ENCODE measurements around a stretch of chr14.

DNA sequence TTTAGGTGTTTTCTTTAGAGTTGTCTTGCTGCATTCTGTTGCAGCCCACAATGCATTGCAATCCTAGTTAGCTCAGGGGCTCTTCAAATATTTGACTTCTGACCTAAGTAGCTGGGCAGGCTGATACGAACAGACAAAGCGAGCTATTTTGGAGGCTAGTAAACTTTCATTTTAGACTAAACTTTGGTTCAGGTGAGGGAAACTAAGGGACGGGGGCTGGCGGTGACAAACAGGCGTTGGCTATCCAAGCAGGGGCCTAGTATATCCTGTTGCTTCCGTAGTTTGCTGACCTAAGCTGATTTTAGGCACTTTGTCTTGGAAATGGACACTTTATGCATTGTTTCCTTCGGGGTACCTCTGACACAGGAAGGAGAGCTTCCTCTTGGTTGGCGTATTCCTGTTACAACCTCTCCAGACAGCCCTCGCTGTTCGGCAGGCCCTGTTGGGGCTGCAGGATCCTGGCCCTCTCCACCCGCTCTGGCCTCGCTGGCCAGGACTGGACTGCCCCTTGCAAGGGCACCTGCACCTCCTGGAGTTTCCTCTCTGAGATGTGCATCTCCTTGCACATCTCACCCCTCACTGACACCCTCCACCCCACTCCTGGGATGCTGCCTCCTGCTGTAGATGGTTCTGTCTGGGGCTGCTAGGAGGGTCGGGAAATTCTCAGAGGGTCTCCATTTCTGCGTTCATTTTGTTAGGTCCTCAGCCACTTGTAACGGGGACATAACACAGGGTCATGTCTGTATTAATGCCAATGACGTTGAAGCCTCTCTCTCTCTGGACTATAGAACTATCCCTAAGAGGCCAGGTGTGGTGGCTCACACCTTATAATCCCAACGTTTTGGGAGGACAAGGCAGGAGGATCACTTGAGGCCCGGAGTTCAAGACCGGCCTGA is 14.4 kb downstream of the SIVA1 start:
- PRO-cap = no peak
- CAGE, long polyA plus RNA = no peak

- PRO-cap = no peak
- CAGE, long polyA plus RNA = no peak
Measured at GRCh38 chr14:104772699-104773296, 19.9 kb downstream of the SIVA1 start.

DNA sequence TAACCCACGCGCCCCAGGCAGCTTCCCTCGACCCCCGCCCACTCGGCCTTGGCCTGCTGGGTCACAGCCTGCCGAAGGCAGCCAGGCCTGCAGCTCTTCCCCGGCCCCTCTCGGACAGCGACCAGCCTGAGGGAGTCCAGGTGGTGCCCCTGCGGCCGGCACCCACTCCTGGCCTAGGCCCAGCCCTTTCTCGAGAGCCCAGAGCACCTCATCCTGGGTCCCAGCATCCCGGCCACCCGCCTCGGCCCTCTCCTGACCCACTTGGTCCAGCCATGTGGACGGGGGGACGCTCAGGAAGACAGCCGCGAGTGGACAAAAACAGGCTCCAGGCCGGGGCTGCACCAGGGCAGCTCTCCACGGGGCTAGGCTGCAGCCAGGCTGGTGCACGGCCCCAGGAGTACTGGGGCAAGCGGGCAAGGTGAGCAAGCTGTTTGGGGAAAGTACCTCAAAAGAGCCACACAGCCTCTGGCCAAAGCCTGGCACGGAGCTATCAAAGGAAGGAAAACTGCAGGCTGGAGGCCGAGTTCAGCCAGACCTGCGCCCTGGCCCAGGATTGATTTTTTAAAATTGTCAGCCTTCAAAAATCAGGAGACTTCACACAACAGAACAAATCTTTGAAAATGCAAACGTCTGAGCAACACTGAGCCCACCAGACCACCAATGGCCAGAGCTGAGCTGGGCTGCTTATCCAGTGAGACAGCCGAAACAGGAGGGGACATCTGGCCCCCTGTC is 6.4 kb downstream of the AKT1 start:
- PRO-cap = no peak
- CAGE, long polyA plus RNA = no peak

DNA sequence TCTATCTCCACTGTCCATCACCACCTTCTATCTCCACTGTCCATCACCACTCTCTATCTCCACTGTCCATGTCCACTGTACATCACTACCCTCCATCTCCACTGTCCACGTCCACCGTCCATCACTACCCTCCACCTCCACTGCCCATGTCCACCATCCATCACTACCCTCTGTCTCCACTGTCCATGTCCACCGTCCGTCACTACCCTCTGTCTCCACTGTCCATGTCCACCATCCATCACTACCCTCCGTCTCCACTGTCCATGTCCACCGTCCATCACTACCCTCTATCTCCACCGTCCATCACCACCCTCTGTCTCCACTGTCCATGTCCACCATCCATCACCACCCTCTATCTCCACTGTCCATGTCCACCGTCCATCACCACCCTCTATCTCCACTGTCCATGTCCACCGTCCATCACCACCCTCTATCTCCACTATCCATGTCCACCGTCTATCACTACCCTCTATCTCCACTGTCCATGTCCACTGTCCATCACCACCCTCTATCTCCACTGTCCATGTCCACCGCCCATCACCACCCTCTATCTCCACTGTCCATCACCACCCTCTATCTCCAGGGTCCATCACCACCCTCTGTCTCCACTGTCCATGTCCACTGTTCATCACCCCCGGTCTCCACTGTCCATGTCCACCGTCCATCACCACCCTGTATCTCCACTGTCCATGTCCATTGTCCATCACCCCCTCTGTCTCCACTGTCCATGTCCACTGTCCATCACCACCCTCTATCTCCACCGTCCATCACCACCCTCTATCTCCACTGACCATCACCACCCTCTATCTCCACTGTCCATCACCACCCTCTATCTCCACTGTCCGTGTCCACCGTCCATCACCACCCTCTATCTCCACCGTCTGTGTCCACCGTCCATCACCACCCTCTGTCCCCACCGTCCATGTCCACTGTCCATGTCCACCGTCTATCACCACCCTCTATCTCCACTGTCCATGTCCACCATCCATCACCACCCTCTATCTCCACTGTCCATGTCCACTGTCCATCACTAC is 3.7 kb upstream of the CEP170B start:
- PRO-cap = no peak
- CAGE, long polyA plus RNA = no peak

DNA sequence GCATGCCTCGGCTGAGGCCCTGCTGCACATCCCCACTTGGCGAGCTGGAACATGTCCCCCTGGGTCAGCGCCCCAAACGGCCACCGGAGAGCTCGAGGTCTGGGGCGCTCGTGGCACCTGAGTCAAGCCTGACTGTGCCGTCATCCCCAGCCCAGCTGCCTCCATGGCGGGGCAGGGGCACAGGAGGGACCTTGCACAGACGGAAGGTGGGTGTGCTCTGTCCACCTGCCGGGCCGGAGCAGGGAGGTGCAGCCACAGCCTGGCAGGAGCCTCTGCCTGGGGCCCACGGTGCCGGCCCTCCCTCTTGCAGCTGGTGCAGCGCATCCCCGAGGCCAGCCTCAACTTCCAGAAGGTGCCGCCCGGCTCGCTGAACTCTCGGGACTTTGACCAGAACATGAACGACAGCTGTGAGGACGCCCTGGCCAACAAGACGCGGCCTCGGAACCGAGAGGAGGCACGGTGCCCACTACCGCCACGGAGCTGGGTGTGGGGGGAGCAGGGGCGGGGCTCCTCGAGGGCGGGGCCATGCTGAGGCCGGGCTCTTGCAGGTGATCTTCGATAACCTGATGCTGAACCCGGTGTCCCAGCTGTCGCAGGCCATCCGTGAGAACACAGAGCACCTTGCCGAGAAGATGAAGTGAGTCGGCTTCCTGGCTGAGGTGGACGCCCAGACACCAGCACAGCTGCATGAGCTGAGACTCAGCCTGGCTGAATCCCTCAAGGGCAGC is 28.3 kb downstream of the CEP170B start:
- PRO-cap = no peak
- CAGE, long polyA plus RNA = no peak

DNA sequence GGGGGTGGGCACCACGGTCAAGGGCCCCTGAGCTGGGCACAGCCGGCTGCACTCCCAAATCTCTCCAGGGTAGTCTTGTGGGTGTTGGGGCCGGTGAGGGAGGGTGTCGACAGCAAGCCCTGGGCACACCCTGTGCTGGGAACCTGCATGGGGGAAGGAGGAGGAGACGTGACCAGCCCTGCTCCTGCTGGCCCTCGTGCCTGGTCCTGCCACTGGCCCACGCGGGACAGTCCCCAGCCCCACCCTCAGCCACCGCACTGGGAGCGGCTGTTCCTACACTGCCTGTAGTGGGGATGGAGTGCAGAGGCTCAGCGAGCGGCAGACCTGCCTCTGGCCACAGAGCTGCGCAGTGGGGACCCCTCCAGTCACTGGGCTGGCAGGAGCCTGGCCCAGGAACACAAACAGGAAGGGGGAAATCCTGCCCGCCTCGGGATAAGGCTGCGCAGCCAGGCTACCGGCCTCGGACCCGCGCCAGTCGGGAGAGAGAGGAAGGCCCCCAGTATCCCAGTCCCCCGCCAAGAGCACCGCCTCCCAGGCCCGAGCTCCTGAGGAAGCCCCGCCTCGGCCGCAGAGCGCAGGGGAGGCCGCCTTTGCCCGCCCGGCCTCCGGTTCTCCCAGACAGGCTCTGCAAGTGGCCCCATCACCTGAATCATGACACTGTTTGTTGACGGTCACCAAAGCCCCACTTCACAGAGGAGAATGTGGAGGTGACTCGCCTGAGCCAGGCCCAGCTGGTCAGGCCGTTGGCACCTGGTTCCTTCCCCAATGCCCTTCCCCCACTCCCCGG is 10.6 kb downstream of the AHNAK2 start:
- PRO-cap = no peak
- CAGE, long polyA plus RNA = no peak

- PRO-cap = bidirectional peak, plus-strand start at chr14:105020491, minus-strand start at chr14:105020428
- CAGE, long polyA plus RNA = no peak
Measured at GRCh38 chr14:105019782-105020735, 824 bp downstream of the CDCA4 start.

GRCh38 chr14:105032671-105033083 is 11.8 kb upstream of the CDCA4 start:
- PRO-cap = no peak
- CAGE, long polyA plus RNA = no peak

DNA sequence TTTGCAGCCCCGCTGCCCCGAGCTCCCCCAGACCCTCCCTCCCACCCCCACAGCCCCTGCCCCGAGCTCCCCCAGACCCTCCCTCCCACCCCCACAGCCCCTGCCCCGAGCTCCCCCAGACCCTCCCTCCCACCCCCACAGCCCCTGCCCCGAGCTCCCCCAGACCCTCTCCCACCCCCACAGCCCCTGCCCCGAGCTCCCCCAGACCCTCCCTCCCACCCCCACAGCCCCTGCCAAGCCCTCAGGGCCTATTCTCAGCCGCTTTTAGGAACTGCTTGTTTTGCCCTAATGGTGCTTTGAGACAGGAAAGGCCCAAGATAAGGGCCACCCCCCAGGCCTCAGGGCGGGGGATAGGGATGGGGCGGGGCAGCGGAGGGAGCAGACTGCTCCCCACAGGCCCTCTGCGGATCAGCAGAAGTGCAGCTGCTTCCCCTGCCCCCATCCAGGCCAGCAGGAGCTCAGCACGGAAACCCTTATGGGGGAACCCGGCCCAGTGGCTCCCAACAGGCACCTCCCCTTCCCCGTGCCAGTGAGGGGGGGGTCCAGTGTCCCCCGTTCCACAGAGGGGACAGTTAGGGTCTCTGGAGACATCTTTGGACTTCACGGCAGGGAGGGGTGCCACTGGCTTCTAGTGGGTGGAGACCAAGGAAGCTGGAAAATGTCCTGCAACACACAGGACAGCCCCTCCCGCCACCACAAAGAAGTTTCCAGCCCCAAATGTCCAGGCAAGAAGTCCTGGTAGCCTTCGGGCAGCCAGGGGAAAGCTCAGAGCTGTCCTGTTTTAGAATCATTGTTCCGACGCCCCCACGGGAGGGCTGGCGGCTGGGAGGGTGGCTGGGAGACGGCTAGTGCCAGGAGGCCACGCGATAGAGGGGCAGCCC is 10.2 kb upstream of the GPR132 start:
- PRO-cap = bidirectional peak, plus-strand start at position 441 of the sequence, minus-strand start at position 293 of the sequence
- CAGE, long polyA plus RNA = no peak

DNA sequence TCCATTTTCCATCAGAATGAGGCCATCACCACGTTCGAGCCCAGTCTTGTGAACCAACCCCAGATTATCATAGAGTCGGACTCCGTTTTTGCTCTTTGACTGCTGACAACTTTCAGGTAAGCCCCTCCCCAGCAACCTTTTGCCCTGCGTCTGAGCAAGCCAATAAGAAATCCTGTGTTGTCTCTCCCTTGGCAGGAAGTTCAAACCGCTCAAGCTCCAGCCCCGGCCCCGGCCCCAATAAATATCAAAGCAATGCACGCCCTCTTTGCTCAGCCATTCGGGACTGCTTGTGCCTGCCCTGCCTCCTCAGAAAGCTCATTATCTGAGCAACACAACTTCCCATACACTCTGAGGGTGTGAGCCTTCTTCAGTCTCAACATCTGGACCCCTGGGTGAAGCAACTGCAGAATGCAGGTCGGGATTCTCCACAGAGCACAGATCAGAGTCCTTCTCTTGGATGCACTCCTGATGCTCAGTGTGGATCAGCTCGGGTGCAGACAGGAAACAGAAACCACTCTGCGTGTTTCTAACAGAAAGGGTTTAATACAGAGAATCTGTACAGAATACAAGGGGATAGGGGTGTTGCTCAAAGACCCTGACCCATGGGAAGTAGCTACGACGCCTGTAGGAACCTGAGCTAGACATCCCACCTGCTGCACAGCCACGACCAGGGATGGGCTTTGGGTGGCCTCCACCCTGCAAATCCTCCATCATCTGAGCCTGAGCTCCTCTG is 44.1 kb downstream of the JAG2 start:
- PRO-cap = no peak
- CAGE, long polyA plus RNA = no peak

DNA sequence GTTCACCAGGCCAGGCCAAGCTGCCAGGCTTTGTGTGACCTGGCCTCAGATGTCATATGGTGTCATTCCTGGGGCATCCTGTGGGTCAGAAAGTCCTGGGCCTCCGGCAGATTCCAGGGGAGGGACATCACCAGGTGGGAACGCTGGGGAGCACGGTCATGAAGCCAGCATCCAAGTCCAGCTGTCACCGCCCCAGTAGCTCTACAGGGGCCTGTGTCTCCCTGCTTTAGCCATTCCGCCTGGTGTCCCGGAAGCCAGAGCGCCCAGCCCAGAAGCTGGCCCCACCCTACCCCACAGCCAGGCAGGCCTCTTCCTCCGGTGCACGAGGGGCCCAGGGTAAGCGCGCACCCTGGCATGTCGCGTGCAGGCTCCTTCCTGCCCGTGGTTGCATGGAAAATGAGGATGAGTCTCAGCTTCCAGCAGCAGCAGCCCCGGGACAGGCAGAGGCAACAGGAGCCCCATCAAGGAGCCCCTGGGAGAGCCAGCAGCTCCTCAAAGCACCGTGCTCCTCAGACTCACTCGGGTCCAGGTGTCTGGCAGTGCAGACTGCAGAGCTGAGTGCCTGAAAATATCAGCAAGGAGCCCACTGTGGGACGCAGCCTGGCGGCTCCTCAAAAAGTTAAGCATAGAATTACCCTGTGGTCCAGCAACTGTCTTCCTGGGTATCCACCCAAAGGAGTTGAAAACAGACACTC is 1.6 kb upstream of the NUDT14 start:
- PRO-cap = no peak
- CAGE, long polyA plus RNA = no peak

DNA sequence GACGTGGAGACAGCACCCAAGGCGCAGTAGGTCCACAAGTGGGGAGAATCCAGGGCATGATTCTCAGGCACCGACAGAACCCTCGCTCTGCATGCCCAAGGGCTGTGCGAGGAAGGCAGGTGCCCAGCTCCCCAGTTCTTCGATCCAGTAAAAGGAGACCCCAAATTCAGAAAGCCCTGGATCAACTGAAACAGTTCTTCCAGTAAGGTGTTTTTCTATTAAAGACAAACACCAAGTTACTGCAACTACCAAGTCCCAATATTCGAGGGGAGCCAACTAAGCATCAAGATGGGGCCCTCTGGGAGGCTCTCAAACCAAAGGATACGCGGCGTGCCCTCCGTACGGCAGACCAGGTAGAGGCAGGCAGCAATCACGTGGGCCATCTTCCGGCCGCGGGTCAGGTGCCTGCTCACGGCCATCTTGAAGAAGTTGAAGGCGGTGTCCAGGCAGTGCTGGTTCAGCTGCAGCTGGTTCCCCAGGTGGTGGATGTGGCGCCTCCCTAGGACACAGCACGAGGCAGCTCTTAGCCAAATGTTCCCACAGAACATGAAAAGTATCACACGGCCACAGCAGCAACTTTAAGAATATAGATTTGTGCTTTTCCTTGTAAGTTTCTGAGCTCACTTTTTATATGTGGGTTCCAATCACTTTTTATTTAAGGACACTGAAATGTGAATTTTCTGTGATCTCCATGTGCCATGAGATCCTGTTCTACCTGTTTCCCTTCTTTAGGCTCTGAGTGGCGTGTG is 24.2 kb downstream of the BTBD6 start:
- PRO-cap = no peak
- CAGE, long polyA plus RNA = no peak

DNA sequence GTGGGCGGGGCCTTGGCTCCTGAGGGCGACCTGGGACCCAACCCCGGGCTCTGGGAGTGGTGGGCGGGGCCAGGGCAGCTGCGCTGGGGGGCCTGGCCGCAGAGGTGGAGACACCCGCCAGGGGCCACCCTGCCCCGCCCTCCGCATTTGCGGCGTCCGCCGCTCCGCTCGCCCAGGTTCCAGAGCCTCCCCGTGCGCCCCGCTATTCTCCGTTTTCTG is 556 bp upstream of the BRF1 start:
- PRO-cap = bidirectional peak, plus-strand start at position 146 of the sequence, minus-strand start outside the sequence
- CAGE, long polyA plus RNA = no peak

DNA sequence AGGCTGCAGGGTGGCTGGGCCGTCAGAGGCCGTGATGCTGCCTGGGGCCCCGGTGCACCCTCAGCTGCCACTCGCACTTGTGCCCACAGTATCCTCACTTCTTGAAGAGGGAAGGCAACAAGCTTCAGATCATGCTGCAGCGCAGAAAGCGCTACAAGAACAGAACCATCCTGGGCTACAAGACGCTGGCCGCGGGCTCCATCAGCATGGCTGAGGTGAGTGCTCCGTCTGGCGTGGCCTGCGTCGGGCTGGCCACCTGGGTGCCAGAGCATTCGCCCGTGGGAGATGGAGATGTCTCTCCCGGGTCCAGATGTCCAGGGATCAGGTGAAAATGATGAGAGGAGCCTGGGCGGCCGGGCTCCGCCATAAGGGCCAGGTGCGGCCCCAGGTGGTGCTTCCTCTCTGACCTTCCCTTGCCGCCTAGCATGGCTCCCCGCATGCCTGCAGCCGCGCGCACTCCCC is 40.4 kb downstream of the PACS2 start:
- PRO-cap = no peak
- CAGE, long polyA plus RNA = no peak

DNA sequence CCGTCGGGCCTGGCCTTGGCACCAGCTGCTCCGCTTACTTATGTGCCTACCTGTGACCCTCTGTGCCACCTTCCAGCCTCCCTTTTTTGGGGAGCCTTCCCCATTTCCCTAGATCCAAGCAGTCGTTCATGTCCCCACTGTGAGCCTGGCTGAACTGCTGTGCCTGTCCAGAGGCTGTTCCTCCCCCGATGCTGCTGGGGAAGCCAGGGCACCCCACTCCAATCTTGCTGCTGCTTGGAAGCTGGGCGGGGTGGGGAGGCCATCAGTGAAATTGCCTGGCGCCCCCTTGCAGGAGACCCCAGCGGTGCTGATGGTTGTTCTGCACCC is 2.3 kb downstream of the TEDC1 start:
- PRO-cap = no peak
- CAGE, long polyA plus RNA = no peak

- PRO-cap = no peak
- CAGE, long polyA plus RNA = no peak
Measured at GRCh38 chr14:105525681-105526047, 719 bp upstream of the TMEM121 start.

GRCh38 chr14:105857809-105858673 is 331.7 kb downstream of the TMEM121 start:
- PRO-cap = no peak
- CAGE, long polyA plus RNA = no peak

GRCh38 chr14:105889657-105890255 is 363.4 kb downstream of the TMEM121 start:
- PRO-cap = no peak
- CAGE, long polyA plus RNA = start-site peak on the plus strand at chr14:105890032-105890085, 339 and 207 reads in 2 replicates

DNA sequence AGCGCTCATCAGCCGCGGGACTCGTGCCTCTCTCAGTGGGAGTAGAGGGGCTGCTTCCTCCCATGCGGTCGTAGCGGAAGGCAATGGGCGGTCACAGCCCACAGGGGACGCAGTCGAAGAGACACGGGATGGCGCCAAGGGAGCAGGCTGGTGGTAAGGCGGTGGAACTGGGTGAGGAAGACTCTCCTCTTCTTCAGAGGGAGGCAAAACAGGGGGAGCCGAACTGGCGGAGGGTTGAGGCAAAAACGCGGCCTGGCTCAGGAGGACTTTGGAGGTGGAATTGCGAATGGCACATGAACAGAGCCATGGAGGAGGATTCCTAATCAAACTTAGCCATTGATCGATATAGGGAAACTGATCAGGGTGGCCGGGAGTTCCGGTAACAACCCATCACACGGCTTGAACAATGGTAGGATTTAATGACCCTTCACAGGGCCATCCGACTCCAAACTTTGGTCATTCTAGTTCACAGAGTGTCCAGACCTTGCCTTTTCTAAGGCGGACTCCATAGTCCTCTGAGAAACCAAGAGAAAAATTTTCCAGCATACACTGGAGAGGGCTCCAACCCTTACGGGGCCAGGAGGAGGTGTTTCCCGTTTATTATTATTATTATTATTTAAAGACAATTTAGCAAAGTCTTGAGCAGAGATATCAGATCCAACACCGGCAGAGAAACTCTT is 677.9 kb downstream of the TMEM121 start:
- PRO-cap = no peak
- CAGE, long polyA plus RNA = no peak

DNA sequence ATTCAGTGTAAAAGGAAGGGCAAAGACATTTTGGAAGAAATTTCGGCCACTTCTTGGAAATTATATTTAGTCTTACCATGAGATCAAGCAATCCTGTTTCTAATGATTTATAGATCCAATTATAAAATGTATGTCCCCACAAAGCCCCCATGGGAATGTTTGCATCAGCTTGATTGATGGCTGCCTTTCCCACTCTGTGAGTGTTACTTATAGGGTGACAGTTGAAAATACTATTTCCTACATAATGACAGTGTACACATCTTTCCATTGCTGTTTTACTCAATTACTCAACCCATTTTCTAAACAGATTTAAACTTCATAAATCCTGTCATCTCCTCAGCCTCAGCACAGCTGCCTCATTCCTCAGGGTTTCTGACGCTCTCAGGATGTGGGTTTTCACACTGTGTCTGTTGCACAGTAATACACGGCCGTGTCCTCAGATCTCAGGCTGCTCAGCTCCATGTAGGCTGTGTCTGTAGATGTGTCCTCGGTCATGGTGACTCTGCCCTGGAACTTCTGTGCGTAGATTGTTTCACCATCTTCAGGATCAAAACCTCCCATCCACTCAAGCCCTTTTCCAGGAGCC is 749.9 kb downstream of the TMEM121 start:
- PRO-cap = no peak
- CAGE, long polyA plus RNA = no peak